Diencephalon (tissue), 2 donors: ENCODE measurements around the genes SCN3B, OR6T1 and PATE1.

DNA sequence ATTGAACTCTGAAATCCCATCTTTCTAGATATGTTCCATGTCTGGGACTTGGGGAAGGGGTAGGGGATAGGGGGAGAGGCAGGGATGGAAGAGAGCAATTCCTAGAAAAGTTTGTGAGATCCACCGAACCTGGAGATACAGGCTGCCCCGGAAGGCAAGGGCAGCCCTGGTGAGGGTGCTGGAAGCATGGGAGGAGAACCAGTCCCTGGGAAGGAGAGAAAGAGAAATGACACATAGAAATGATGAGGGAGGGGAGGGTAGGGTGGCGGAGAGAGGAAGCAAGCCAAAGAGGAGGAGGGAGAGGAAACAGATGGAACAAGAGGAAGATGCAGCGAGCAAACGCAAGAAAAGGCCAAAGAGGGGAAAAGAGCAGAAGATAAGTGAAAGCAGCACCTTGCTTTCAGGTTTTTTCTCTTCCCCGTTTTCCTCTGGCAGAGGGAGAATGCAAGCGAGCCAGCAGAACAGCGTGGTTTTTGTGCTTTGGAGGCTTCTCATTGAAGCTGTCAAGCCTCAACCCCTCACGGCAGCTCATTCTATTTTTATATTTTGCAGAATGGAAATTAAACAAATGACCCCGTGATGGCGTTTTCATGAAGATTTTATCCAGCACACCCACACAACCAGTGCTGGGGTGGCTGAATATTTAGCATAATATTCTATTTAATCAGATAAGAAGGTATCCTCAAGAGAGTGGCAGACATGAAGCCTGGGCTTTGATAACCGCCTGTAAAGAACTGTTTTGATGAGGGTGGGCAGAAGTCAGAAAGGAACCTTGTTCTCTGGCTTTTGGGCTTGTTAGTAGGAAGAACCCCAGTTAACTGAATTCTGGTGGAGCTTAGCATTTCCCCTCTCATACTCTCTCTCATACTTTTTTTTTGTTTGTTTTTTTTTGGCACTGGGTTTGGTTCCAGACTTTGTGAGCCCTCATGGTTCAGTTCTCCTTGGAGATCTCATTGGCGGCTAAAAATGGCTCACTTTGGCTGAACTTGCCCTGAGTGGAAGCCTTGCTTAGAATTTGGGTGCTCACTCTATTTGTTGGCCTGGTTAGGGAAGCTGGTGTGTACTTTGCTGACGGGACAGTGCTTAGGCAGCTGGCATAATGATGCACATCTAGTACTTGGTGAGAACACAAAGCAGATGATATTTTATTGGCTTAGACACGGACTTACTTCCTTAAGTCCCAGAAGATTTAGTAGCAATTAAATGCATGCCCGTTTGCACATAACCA lies 67.0 kb upstream of the GRAMD1B start:
- RAMPAGE, long total RNA, result no peak

- RAMPAGE, long total RNA, result no peak
These were observed 20.5 kb downstream of the GRAMD1B start for GRCh38 chr11:123450530-123451050.

DNA sequence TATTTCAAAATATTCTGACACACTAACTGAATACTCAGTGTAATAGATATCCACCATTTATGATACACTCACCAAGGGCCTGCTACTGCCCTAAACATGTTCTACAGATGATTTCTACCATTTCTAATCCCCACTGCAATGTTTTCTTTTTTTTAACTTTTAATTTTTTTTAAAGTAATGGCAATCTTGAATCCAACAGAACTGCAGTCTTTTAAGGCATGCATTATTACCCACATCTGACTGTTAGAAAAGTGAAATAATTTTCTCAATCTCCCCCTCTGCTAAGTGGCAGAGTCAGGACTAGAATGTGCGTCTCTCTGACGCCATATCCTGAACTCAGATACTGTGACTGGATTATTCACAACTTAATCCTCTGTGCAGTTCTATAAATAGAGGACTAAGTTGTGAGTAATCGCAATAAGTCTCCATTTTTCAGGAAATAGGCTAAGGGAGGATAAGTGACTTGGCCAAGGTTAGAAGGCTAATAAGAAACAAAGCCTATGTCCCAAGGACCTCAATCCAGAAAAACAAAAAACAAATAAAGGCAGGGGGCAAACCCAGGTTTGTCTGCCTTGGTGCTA lies 44.1 kb downstream of the GRAMD1B start:
- RAMPAGE, long total RNA, result no peak

GRCh38 chr11:123509316-123510254 lies 79.5 kb downstream of the GRAMD1B start:
- RAMPAGE, long total RNA, result no peak

- RAMPAGE, long total RNA, result start-site peak on the minus strand at chr11:123654297-123654652, 1,215 and 443 reads in 2 replicates
These were observed at the start of gene SCN3B for GRCh38 chr11:123653766-123655235. Gene SCN3B, minus strand, starts transcription at chr11:123654624.

- RAMPAGE, long total RNA, result no peak
These were observed at the start of gene OR6T1 for GRCh38 chr11:123943729-123944117. Gene OR6T1, minus strand, starts transcription at chr11:123943838.

- RAMPAGE, long total RNA, result no peak
These were observed 15.8 kb downstream of the OR10S1 start for GRCh38 chr11:123961833-123962112.

- RAMPAGE, long total RNA, result no peak
These were observed 1.2 kb downstream of the VSIG2 start for GRCh38 chr11:124750423-124751660.

DNA sequence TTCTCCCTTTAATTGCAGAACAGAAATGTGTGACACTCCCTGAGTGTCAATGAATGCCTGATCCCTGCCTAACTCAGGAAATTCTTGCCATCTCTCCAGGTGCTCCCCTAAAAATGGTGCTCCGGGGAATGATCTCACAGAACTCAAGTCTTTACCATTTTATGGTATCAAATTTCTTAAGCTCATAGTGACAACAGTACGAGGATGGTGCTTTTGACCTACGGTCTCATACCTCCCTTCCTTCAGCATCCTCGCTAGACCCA lies 13.7 kb downstream of the ROBO4 start:
- RAMPAGE, long total RNA, result no peak

- RAMPAGE, long total RNA, result no peak
These were observed 5.2 kb downstream of the ROBO4 start for GRCh38 chr11:124892340-124892983.

DNA sequence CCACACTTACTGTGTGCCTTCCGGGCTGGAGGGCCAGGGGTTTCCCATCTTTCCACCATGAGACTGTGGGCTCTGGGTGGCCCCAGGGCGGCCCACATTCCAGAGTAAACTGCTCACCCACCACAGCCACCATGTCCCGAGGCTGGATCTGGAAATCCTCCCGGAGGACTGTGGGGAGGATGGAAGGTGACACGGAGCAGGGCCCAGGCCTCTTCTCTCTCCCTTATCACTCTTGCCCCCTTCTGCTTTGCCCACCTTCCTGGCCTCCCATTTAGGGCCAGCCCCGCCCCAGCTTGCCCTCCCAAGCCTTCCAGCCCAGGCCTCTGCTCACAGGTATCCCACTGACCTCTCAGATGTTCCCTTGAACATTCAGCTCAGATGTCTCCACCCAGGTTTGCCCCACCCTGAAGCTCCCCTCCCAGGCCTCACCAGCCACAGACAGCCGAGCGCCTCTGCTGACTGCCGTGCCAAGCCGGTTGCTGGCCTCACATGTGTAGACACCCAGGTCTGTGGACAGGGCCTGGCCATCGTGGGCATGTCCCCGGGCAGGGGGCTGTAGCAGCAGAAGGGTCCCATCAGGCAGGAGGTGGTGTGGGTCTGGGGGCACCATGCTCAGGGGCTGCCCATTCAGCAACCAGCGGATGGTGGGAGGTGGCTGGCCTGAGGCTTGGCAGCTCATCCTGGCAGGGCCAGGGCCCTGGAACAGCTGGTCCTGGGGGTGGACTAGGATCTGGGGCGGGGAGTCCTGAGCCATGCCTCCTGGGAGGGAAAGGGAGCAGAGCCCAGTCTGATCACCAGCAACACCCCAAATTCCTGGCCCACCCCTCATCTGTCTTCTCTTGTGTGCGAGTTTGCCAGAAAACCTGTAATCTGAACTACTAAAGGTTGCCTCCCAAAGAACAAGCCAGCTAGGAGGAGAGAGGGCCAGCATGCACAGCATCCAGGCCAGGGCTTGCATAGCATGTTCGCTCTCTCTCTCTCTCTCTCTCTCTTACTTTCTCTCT lies 860 bp downstream of the ROBO4 start:
- RAMPAGE, long total RNA, result no peak

DNA sequence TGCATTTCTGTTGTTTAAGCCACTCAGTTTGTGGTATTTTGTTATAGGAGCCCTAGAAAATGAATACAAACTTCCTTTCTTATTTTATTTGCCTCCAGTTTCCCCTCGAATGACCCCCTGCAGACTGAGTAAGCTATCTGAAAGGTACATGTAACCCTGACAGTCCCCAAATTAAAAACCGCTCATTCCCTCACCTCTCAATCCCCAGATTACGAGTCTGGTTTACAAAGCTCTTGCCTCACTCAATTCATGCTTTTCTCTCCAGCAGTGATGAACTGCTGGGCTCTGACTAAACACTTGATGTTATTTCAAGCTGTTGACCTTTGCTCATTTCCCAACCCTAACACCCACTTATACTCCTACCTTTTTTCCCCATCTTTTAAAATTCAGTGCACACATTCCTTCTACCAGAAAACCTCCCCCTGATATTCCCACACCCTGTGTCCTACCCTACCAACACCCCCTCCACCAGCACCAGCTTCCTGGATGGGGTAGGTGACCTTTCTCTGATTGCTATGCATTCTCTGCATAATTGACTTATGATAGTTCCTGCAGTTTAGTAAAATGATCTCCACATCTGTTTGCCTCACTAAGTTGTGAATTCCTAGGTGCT lies 1.1 kb downstream of the HEPACAM start:
- RAMPAGE, long total RNA, result no peak

DNA sequence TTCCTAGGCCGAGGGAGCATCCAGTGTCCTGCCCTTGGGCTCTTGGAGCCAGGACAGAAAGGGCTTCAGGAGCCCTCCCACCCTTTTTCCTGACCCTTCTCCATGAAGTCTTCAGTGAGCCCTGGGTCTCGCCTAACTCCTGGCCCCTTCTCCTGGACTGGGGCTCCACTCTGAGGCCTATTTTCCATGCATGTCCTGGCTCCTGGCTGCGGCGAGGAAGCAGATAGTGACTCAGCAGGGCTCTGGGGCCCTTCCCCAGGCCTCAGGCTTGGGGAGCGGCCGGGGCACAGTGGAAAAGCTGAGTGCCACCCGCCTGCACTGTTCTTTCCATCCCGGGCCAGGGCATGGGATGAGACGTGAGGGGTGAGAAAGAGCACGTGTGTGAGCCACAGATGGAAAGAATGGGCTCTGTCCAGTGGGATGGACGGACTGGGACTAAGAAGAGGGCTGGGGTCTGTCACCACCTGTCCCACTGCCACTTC lies 12.7 kb downstream of the SLC37A2 start:
- RAMPAGE, long total RNA, result no peak

- RAMPAGE, long total RNA, result no peak
These were observed 71.5 kb downstream of the PKNOX2 start for GRCh38 chr11:125236028-125236411.

- RAMPAGE, long total RNA, result no peak
These were observed 121.9 kb downstream of the PKNOX2 start for GRCh38 chr11:125286536-125286796.

- RAMPAGE, long total RNA, result no peak
These were observed 145.0 kb downstream of the FEZ1 start for GRCh38 chr11:125350885-125351671.

DNA sequence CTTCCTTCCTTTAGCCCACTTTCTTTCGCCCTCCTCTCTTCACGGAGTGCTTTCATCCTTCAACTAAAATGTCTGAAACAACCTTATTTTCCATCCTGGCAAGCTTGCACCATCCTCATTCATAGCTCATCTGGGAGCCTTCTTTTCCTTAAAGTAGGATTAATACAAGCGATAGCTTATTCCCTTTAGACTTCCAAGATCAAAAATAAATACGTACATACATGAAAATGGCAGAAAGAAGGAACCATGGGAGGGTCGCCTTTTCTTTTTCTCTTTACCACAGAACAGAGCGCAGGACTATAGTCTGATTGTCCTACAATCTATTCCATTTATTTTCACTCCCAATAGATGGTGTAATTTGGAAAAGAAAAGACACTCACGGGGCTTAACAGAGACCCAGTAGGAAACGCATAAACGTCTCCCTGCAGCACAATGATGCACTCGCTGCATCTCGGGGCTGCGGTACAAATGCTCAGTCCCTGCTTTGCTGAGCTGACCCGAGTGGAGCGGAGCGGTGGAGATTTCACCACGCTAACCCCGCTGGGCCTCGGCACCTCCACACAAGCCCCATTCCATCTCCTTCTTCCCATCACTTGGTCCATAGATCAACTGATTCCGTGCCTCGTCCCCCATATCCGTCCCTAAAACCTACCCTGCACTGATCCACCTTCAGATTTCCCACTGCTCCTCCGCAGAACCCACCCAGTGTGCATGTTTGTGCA lies 1.6 kb downstream of the FEZ1 start:
- RAMPAGE, long total RNA, result no peak

- RAMPAGE, long total RNA, result no peak
These were observed 1.6 kb downstream of the EI24 start for GRCh38 chr11:125570699-125571371.

DNA sequence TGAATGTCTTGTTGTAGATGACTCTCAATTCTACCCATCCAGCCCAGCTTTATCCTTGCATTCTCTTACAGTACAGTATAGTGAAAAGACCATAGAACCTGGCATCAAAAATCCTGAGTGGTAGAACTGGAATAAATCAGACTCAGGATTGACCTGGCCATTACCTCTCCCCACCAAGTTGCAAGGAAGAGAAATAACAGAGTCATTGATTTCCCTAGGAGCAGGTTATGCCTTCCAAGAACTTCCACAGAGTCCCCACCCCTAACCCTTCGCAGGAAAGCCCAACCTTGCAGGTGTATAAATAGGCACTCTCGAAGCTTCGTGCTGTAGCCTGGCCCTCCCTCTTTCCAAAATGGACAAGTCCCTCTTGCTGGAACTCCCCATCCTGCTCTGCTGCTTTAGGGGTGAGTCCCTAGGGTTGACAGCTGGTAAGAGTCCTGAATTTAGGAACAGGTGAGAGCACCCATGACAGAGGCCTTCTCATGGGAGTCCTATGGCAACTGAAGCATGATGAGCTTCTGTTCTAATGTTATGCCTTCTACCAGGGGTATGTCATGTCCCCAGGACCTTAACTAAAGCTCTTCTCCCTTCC lies at the start of gene PATE1:
Gene PATE1, plus strand, starts transcription at position 327 of the 592 bp plus-strand sequence.
- RAMPAGE, long total RNA, result no peak

GRCh38 chr11:125938717-125939389 lies 7.0 kb upstream of the VSIG10L2 start:
- RAMPAGE, long total RNA, result no peak